Lower leg skin (tissue), 2 donors: Measurements from ENCODE around the gene HDAC10.

- PRO-cap = unidirectional peak, minus-strand start at chr22:48567281
- RAMPAGE, long total RNA, 2 experiments = no peak in any of the 2 experiments
Observed at GRCh38 chr22:48567150-48567565, 77.8 kb downstream of the TAFA5 start.

DNA sequence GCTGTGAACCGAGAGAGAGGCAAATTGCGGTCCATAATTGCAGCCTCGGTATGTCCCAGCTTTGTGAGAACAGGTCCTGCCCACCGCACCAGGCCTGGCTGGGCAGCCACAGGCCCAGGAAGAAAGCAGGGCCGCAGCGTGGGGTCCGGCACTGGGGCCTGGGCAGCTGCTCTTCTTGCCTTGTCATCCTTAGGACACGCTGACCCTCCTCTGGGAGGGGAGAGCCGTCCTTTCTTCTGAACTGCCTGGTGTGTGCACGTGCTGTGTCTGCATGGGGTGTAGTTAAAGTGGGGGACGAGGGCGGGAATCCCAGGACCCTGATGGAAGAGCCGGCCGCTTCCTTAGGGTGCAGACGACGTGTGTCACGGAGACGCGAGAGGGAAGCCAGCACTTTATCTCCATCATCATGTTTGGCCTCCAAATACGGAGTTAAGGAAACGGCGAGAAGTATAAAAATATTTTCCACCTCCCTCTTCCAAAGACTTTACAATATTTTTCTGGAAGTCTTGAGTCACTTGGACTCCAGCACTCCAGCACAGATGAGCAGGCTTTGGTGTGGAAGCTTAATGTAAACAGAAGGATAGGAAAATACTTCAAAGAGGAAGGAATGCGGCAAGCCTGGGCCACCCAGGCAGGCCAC is 89.9 kb downstream of the TAFA5 start:
- PRO-cap = no peak
- RAMPAGE, long total RNA, 2 experiments = no peak in any of the 2 experiments

GRCh38 chr22:48654395-48654990 is 165.1 kb downstream of the TAFA5 start:
- PRO-cap = no peak
- RAMPAGE, long total RNA, 2 experiments = no peak in any of the 2 experiments

GRCh38 chr22:48868016-48868386 is 378.6 kb downstream of the TAFA5 start:
- PRO-cap = no peak
- RAMPAGE, long total RNA, 2 experiments = no peak in any of the 2 experiments

- PRO-cap = no peak
- RAMPAGE, long total RNA, 2 experiments = no peak in any of the 2 experiments
Observed at GRCh38 chr22:49178937-49179700, 648.6 kb downstream of the BRD1 start.

GRCh38 chr22:49656686-49657252 is 170.9 kb downstream of the BRD1 start:
- PRO-cap = no peak
- RAMPAGE, long total RNA, 2 experiments = no peak in any of the 2 experiments

DNA sequence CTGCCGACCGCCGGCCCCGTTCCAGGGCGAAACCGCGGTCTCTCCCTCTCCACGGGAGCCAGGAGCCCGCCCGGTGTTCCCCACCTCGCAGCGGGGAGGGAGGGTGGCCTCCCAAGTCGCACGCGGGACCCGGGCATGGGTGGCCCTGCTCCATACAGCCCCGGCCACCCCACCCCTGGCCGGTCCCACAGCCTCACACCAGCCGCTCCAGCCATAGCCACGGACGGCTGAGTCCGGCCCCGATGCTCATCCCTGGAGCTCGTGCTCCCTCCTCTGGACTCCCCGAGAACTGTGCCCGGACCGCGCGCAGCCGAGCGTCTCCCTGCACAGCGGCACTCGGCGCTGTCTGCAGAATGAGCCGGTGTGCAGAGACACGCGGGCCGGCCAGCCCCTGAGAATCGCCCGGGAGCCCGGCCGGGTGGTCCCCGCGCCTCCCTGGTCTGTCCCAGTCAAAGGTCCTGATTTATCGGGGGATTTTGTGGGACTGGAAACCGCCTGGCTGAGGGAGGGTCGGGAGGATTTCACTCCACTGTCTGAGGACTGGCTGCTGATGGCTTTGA is 102.8 kb downstream of the BRD1 start:
- PRO-cap = no peak
- RAMPAGE, long total RNA, 2 experiments = no peak in any of the 2 experiments

DNA sequence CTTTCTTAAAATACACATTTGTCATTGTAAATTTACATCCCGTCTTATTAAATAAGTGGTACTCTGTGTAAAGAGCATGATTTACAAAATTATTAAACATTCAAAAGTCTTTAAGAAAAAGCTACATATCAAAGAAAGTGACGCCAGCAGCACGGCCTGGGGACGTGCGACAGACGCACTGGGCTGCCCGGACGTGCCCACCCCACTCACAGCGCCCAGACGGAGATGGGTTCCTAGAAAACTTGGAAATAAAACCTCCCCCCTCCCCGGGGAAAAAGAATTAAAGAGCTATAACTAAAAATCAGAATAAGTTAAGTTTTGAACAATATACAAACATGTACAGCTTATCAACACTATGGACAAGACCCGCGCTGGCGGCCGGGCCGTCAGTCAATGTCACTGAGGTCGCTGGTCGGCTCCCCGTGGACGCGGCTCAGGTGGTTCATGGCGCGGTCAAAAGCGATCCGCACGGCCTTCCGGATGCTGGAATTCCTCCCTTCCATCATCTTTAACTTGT is 53.8 kb downstream of the BRD1 start:
- PRO-cap = no peak
- RAMPAGE, long total RNA, 2 experiments = no peak in any of the 2 experiments

DNA sequence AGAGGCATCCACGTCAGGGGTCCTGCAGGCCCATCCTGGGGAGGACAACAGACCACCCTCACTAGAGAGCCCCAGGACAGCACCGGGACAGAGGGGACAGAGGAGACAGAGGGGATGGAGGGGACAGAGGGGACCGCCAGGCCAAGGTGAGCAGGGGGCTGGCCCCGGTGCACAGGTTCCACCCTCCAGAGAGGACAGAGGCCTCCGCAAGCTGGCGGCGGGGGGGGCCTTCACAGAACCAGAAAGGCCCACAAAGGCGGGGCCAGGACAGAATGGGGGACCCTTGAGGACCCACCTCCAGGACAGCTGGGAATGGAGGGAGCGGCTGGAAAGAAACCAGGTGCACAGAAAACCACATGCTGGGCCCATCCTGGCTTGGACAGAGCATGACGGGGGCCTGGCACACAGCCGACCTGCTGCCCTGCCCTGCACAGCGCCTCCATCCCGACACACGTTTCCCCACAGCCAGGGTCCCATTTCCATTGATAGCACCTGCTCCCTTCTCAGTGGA is 28.4 kb downstream of the BRD1 start:
- PRO-cap = no peak
- RAMPAGE, long total RNA, 2 experiments = no peak in any of the 2 experiments

DNA sequence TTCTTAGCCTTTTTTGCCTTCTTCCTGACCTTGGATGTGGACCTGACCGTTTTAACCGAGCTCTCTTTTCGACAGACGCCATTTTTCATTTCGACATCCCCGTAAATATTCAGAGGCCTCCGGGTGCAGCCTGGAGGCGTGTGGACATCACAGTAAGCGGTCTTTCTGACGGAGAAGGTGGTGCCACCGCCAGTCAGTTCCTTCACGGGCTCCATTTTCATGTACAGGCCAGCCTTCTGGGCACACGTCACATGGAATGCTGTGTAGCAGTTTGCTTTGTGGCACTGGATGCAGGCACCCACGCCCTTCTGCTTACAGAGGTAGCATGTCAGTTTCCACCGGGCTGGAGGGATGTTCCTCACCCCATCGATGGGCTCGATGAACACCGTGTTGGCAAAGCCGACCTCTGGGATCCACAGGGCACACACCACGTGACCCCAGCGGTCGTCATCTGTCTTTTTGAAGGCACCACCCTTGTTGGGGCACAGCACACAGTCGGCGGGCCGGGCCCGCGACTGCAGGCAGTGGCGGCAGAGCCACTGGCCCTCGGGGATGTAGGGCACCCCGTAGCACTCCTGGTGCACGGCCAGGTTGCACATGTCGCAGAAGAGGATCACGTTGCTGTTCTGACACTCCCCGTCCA is 4.5 kb downstream of the BRD1 start:
- PRO-cap = no peak
- RAMPAGE, long total RNA, 2 experiments = no peak in any of the 2 experiments

- PRO-cap = no peak
- RAMPAGE, long total RNA, 2 experiments = no peak in any of the 2 experiments
Observed at GRCh38 chr22:49888985-49889570, 29.2 kb downstream of the ALG12 start.

DNA sequence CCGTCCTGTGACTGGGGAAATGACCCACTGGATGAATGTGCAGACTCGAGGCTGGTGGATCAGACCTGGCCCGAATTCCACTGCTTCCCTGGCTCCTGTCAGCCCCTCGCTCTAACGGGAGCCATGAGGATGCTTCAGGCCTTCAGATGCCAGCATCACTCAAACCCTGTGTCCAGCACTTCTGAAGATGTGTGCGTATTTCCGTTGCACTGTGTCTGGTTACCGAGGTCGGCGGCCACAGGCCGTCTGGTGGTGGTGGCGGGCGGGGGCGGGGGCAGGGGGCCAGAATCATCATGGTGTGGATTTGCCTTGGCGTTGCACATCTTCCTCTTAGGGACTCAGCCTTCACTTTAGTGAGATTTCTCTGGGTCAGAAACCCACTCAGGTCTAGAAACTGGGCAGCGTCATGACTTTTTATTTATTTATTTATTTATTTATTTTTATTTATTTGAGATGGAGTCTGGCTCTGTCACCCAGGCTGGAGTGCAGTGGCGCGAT is 13.5 kb downstream of the CRELD2 start:
- PRO-cap = no peak
- RAMPAGE, long total RNA, 2 experiments = no peak in any of the 2 experiments

DNA sequence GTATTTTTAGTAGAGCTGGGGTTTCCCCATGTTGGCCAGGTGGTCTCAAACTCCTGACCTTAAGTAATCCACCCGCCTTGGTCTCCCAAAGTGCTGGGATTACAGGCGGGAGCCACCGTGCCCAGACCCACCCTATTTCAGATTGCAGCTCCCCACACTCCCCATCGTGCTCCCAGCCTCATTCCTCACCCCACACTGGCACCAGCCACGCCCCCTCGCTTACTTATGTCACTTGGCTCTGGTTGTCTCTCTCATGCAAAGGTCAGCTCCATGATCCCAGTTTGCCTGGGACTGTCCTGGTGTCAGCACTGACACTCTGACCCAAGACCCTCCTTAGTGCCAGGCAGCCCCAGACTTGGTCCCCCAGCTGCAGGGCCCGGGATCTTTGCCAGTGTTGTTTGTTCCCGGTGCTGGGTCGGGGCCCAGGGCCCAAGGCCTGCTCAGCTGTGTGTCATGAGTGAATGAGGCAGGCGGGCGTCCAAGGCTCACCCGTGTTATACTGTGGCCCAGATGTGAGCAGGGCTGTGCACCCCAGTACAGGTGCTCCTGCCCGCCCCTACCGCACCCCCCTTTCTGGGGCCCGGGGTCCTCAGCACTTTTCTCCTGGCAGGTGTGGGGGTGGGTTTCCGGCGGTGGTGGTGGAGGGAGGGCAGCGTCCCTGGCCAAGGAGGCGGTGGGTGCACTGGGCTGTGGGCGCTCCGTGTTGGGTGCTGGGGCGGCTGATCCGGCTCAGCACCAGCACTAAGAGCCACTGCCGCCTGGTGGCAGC is 19.6 kb downstream of the IL17REL start:
- PRO-cap = no peak
- RAMPAGE, long total RNA, 2 experiments = no peak in any of the 2 experiments

DNA sequence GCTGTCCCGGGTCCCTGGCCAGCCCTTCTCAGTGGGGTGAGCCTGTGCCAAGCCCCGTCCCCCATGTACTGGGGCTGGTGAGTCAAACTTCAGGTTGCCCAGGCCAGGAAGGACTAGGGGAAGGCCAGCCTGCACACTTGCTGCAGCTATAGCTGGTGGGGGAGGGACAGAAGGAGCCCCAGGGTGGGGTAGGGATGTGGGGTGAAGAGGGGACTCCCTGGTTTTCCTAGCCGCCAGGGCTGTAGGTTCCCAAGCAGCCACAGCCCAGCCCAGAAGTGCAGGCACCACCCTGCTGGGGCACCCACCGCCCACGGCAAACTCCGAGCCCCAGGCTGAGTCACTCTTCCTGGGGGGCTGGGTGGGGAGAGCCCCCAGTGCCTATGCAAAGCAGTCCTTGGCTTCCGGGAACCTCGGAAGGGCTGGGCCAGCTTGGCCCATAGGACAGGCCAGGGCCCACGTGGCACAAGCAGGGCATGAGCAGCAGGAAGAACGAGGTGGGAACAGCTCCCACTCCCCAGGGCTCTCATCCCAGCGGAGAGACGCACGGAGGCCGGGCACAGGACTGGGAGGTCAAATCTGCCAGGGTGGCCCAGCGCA is 4.3 kb upstream of the IL17REL start:
- PRO-cap = no peak
- RAMPAGE, long total RNA, 2 experiments = no peak in any of the 2 experiments

DNA sequence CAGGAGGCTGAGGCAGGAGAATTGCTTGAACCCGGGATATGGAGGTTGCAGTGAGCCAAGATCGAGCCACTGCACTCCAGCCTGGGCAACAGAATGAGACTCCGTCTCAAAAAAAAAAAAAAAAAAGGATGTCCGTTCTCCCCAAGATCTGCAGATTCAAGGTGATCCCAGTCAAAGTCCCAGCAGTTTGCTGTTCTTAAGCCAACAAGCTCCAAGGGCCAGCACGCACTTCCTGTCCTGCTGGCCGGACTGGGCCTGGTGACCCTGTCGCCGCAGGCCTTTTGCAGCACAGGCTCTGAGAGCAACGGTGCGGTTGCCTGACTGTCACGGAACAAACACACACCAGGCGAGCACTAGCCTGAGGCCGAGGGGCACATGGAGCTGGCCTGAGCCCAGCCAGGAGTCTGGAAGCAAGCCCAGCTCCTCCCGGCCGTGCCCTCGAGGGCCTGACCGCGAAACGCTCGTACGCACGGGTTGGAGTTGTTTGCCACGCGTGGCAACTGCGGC is 14.9 kb upstream of the IL17REL start:
- PRO-cap = no peak
- RAMPAGE, long total RNA, 2 experiments = no peak in any of the 2 experiments

DNA sequence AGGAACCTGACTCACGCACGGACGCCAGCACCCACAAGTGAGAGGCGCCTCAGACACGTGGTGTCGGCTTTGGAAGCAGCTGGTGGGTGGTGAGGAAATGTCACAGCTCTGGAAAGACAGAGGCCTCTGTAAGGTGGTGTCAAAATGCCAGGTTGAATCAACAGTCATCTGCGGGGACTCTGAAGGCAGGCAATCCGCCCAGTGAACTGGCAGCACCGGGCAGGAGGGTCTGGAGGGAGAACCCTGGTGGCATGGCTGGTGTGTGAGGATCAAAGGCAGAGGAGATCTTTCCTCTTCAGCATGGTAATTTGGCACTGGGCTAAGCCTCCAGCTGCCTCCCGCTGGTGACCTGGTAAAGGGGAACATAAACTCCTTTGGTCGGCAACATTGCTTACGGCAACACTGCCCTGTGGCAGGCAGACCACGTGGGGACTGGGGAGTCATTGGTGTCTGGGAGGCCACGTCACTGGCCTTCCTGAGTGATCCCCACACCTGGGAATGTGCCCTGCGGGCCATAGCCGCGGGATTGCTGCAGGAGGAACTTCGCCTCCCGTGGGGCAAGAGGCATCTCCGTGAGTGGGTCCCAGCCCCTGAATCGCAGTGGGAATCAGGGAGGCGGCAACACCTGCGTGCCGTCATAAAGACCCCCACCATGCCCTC is 15.5 kb upstream of the IL17REL start:
- PRO-cap = no peak
- RAMPAGE, long total RNA, 2 experiments = no peak in any of the 2 experiments

GRCh38 chr22:50158047-50158529 is 12.4 kb upstream of the PANX2 start:
- PRO-cap = bidirectional peak, plus-strand start at chr22:50158279, minus-strand start at chr22:50158132
- RAMPAGE, long total RNA, 2 experiments = no peak in any of the 2 experiments

DNA sequence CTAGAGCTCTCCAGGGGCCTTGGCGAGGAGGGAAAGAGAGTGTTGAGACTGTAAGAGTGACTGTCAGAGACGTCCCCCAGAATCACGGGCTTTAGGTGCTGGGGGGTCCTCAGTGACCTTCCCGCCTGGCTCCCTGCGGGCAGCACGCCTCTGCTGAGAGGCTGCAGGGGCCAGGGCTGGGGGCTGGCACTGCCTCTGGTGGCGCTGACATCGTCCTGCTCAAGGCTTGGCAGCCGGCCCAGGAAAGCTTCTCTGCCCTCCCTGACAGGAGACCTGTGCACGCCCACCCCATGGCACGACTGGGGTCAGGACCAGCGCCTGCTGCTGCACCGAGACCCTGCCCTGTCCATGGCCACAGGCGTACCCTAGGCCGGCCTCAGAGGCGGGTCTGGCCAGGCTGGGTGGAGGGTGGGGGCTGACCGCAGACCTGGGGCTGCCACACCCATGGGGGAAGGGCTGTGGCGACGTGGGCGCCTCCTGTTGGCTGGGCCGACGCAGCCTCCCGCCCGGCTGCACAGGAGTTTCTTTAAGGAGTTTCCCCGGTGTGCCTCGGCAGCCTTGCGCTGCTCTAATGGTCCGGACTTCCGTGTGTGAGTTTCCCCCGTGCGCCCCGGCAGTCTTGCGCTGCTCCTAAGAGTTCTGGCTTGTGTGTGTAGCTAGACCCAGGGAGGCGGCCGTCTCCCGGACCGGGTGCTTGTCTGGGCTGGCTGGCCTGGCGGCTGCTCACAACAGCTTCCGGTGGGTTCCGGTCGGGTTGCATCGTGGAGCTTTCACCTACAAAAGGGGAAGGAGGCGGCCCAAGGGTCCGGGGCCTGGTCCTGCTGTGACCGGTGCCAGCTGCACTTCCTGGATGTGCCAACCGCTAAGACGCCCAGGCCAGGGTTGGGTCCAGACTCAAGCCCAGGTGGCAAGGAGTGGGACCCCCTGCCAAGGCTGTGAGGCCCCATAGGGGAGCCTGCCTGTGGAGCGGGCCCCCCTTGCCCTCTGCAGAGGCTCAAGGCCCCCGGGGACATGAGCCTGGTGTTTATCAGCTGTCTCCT is 4.7 kb downstream of the TRABD start:
- PRO-cap = unidirectional peak, plus-strand start at position 529 of the sequence
- RAMPAGE, long total RNA, 2 experiments = no peak in any of the 2 experiments

DNA sequence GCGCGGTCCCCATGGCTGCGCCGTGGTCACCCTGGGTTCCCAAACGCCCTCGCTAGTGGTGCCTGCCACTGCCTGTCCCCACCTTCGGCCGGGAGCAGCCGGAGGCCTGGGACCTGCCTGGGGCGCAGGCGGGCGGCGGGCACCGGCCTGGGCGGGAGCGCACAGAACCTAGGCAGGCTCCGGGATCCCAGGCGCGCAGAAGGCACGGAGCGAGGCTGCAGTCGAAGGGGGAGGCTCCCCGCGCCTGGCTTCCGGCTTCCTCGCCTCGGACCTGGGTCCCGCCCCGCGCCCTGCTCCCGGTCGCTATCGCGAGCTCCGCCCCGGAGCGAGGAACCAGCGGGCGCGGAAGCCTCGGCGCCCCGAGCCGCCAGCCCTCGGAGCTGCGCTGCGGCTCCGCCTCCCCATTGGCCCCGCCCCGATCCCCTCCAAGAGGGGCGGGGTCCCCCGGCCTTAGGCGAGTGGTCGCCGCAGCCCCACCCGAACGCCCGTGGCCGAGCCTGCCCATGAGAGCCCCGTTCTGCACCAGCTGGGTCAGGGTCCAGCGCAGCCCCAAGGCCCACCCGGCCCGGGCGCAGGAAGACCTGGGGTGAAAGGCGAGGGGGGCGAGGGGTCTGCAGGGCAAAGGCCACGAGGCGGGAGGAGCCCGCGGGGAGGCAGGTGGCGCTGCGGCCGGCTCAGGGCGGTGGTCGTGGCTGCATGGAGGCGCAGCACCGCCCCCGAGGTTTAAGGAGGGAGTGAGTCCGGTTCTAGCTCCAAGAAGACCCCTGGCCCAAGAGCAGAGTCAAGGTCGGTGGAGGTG is at the start of gene HDAC10:
Gene HDAC10, minus strand, starts transcription at position 246 of the 799 bp plus-strand sequence.
- PRO-cap = bidirectional peak, plus-strand start at position 428 of the sequence, minus-strand start at position 223 of the sequence
- RAMPAGE, long total RNA, 2 experiments = start-site peak on the minus strand in 1 of 2 experiments, centred at position 221 of the sequence, 67 reads per replicate

- PRO-cap = no peak
- RAMPAGE, long total RNA, 2 experiments = start-site peak on the minus strand in 1 of 2 experiments, at chr22:50274232-50274304 at its widest, 7 reads per replicate
Observed at GRCh38 chr22:50273683-50274840, 3.9 kb upstream of the MAPK11 start.